OCI-LY7 (cell line): ENCODE measurements around the gene B4GALT5.

DNA sequence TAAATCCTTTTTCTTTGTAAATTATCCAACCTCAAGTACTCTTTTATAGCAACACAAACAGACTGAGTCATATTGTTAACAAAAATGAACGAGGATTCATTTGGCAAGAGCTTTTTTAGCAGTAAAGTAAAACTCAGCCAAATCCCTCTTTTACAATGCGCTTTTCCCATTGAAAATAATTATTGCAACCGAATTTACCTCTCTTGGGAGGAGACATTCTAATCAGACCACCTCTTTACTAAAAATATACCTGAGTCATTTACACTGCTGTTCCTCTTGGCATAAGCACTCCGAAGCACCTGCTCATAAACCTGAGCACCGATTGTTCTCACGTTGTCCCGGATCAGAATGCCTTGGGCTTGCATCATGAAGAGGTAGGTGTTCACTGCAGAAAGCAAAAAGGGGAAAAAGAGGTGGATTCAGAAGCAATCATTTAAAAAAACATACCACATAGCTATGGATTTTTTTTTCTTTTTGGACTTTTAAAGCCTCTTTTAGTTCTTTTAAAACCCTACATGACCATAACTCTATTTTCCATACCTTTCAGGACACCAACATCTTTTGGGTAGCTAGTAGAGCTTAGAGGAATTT is 57.3 kb downstream of the B4GALT5 start:
- PRO-cap = no peak
- RAMPAGE, long total RNA = no peak

GRCh38 chr20:49658497-49658890 is 55.2 kb downstream of the B4GALT5 start:
- PRO-cap = no peak
- RAMPAGE, long total RNA = no peak

DNA sequence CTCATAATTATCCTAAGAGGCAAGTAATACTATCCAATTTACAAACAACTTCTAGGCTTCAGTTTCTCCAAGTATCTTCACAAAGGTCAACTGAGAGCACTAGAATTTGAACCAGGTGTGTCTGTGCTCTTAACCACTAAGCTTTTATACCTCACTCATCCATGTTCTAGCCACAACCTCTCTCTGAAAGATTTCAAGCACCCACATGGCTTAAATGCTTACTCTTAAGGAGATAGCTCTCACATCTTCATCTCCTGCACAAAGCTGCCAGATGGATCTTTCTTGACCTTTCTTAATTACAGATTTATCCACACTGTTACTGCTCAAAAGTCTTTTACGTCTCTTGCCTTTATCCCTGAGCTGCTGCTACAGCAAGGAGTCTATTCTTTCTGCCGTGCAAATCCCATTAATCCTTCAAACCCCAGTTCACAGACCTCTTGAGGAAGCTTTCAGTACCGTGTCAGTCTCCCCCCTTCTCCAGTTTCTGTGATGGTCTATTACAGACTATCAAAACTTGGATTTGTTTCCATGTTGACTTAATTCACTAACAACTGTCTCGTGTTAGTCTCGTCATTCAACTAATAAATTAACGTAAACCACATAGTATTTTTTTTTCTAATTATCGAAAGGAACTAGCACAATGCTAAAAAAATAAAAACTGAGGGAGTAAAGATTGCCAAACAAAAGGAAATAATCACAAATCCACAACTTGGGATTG is 54.6 kb downstream of the B4GALT5 start:
- PRO-cap = no peak
- RAMPAGE, long total RNA = no peak

GRCh38 chr20:49669932-49670242 is 43.8 kb downstream of the B4GALT5 start:
- PRO-cap = no peak
- RAMPAGE, long total RNA = no peak

- PRO-cap = no peak
- RAMPAGE, long total RNA = no peak
These were observed 39.2 kb downstream of the B4GALT5 start for GRCh38 chr20:49674281-49675118.

DNA sequence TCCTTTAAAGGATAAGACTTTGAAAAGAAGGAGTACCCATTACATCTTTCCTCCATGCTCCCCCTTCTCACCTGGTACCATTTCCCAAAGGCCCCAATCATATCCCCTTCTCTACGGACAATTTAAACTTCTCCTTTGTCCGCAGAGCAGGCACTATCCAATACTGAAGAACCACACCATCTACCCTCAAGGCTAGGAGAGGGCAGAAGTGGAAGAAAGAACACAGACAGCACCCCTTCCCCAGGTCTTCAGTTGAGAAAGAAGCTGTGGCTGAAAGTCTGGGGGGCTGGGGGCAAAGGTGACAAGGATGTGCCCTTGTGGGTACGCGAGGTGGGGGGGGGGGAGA is 1.2 kb downstream of the B4GALT5 start:
- PRO-cap = no peak
- RAMPAGE, long total RNA = no peak

DNA sequence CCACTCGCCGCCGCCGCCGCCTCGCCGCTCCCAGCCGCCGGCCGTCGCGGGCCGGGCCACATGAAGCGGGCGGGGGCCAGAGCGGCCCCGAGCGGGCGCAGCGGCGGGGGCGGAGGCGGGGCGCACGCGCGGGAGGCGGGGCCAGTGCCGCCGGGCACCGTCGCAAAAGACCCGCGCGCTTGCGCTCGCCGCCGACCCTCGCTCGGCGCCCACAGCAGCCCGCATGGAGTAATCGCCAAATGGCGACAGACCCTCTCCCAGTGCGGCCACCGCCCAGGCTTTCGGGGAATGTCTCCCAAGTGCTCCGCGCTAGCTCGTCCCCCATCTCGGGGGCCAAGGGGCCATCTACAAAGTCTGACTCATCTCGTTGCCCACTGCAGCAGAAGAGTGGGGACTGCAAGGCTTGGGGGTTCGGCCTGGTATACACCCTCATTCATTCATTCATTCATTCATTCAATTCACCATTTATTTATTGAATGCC is at the start of gene B4GALT5:
Gene B4GALT5 (minus strand): TSS at position 62 of the 481 bp plus-strand sequence.
- PRO-cap = bidirectional peak, plus-strand start at position 238 of the sequence, minus-strand start at position 62 of the sequence
- RAMPAGE, long total RNA = no peak

GRCh38 chr20:49794337-49794839 is 18.2 kb upstream of the SLC9A8 start:
- PRO-cap = no peak
- RAMPAGE, long total RNA = no peak

DNA sequence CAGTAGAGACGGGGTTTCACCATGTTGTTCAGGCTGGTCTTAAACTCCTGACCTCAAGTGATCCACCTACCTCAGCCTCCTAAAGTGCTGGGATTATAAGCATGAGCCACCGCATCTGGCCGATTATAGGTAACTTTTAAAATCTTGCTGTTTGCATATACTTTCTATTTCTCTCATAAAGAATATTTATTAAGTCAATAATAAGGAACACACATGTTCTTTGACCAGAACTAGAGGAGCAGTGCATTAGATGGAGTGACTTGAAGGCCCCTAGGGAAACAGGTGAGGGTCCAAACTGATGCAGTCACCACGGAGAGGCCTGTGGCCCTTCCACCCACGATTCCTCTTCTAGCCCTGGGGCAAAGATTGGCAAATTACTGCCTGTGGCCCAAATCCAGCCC is 19.8 kb downstream of the SPATA2 start:
- PRO-cap = no peak
- RAMPAGE, long total RNA = no peak

- PRO-cap = no peak
- RAMPAGE, long total RNA = no peak
These were observed 835 bp downstream of the SPATA2 start for GRCh38 chr20:49914163-49915224.

DNA sequence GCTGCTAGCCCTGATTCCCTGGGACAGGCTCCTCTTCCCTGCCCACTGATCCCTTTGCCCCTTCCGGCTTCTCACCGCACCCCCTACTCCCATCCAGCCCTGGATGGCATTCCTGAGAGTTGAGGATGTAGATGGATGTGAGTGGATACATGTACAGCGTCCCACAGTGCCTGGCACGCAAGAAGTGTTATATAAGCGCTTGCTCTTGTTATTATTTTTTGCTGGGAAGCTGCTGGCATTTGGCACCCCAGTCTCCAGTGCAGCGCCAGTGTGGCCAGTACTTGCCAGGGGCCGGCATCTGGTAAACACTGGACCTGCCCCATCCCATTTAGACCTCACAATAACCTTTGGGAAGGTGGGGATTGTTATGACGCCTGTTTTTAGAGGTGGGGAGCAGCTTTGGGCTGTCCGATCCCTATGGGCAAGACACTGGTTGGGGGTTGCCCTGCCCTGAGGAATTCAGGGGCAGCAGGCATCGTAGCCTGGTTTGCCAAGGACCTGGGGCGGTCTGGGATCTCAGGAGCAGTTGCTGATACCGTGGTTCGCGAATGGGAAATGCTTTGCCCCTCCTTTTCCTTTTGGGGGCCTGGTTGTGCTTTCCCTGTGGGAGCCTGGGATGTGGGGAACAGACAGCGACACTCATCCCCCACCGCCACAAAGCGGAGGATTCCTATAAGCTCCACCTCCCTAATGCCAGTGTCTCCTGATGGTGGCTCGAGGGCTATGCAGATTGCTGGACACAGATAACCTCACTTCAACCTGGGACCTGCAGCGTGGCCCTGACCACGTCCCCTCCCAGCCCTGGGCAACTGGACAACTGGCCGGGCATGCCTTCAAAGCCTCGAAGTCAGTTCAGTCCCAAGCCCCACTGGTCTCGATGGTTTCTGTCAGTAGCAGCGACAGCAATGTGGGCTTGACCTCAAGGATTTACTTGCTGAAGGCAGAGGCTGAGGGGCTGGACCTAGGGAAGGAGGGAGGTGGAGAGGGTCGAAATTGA is 3.1 kb downstream of the CEBPB start:
- PRO-cap = no peak
- RAMPAGE, long total RNA = no peak

GRCh38 chr20:50283638-50284361 is 93.2 kb downstream of the CEBPB start:
- PRO-cap = no peak
- RAMPAGE, long total RNA = no peak

DNA sequence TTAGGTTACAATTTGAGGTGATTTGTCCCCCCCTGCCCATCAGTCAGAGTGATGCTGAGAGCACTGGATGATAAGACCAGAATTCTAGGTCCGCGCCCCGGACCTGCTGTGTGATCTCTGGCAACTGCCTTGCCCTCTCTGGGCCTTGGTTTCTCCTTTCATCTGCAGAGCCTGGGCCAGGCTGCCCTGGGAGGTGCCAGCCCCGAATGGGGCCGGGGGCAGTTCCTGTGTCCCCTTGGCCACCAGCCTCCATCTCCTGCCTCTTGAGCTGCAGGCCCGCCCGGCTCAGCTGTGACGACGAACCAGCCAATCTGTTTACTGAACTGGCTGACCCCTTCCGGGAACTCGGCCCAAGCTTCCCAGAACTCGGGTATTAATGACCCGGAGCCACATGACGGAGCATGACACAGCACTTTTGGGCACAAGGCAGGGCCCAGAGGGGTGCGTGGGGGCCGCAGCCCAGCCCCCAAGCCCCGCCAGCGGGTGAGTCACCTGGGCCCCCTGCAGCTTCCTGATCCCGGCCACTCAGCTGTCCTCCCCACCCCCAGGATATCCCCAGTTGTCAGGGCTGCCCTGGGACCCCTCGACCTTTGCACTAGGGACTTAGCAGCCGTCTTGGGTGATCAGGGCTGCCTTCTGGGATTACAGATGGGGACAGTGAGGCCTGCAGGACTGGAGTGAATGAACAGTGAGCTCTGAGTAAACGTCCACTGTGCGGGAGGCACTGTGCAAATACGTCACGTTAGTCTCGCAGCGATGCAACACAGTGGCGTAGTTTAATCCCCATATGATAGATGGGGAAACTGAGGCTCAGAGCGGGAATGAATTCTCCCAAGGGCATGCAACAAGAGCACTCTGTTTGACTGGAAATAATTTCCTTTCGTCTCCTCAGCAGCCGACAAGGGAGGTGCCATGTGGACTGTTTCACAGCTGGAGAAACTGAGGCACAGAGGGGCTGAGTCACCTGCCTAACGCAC is 102.0 kb downstream of the CEBPB start:
- PRO-cap = no peak
- RAMPAGE, long total RNA = no peak

GRCh38 chr20:50297451-50298070 is 106.9 kb downstream of the CEBPB start:
- PRO-cap = no peak
- RAMPAGE, long total RNA = no peak

GRCh38 chr20:50388679-50389159 is 121.5 kb upstream of the PTPN1 start:
- PRO-cap = no peak
- RAMPAGE, long total RNA = no peak

DNA sequence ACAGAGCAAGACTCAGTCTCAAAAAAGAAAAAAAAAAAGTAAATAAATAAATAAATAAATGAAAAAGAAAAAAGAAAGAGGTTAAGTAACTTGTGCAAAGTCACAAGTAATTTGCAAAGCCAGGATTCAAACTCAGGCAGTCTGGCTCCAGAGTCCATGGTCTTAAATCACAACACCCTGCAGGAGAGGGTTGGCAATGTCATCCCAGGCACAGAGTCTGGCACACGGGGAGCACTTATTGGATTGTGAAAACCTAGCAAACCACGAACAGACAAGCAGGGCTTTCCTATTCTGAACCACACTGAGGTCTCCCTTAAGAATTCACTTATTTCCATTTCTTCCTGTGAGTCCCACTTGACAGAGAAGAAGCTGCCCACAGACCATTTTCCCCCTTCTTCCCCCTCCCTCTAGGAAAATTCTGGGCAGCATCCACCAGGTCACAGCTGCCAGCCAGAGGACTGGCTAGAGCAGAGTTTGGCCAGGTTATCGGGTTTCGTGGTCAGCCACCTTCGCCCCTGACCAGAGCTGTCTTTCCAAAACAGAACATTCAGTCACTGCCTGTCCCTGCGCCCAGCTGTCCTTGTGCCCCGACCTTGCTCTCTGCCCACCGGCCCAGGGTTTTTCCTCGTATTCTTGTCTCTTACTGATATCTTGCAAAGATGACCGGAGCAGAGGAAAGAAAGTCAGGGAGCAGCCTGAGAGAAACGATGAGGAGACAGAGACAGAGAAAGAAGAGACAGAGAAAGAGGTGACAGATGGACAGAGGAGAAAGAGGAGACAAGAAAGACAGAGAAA is 106.4 kb upstream of the PTPN1 start:
- PRO-cap = no peak
- RAMPAGE, long total RNA = no peak

DNA sequence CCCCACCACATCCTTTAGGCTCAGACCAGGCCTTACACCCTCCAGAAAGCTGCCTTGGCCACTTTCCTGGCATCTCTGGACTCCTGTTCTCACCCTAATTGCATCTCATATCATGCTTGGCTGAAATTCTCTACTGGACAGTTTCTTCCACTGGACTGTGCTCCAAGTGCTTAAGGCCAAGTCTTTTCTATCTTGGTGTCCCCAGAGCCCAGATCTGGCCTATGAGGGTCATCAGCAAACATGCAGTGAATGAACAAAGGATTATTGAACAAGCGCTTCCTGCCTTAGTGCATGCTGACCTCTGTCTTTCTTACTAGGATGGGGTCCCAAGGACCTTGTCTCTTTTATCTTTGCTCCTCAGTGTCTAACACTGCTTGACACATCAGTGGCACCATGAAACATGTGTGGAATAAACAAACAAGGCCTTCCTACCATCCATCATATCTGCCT is 104.5 kb upstream of the PTPN1 start:
- PRO-cap = no peak
- RAMPAGE, long total RNA = no peak

GRCh38 chr20:50546653-50547233 is 36.6 kb downstream of the PTPN1 start:
- PRO-cap = no peak
- RAMPAGE, long total RNA = no peak

- PRO-cap = no peak
- RAMPAGE, long total RNA = no peak
These were observed 69.6 kb downstream of the PTPN1 start for GRCh38 chr20:50579657-50580380.

GRCh38 chr20:50594369-50595069 is 84.3 kb downstream of the PTPN1 start:
- PRO-cap = no peak
- RAMPAGE, long total RNA = no peak